Anterior vena cava (tissue), 1 donor: ENCODE data around the genes MMP7, ALKBH8 and ACAT1.

DNA sequence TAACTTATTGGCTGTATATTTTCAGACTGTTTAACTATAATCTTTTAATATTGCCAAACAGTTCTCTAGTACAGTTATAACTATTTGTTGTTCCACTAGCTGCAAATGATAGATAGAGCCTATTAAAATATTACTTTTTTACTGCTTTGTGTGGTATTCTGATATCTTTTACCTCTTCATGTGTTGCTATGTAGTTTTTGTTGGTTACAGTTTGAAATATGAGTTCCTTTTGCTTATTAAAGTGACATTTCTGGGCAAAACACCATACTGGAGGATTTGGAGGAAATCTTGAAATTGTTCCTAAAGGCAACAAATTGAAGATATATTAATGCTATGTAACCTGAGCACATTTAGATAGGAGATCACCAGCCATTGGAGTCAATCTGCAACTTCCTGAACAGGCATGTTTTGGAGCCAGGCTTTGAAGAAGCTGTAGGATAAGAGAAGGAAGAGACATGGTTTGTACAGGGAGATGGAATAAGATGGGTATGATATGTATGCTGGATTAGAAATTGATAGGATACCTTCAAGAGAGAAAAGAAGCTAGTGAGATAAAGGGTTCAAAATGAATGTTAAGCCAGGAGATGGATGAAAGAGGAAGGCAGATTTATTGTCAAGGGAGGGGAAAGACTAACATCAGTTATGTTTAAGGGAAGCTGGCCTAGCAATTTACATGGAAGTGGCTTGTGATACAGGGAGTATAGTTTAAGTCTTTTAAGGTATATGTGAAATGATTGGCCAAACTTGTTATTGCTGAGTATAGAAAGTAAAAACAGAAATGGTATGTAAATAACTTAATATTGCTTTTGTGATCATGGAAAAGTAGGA is 38.8 kb downstream of the YAP1 start:
- PRO-cap, result no peak

DNA sequence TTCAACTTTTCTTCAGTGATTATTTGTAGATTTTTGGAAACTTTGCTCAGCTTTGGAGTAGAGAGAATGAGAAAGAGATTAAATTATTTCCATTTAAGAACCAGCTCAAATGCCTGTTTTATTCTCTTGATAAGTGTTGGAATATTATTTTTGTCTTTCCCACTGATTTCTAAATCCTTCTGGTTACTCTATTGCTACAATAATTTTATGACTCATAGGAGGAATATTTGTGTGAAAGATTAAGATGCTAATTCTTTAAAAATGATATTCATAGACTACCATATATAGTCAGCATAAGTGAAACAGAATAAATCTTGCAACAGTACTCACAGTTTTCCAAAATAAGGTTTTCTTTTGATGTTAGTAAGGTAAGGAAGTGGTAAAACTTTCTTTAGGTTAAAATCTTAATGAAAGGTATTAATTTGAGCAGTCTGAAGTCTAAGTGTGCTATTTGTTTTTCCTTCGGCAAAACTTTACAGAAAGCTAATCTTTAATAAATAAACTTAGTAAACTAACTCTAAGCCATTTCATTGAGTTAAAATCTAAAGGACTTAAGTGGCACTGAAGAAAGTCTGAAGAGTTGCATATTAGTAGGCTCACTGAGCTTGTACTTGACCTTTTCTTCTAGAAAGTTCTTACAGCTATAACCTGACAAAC is 61.0 kb downstream of the YAP1 start:
- PRO-cap, result no peak

DNA sequence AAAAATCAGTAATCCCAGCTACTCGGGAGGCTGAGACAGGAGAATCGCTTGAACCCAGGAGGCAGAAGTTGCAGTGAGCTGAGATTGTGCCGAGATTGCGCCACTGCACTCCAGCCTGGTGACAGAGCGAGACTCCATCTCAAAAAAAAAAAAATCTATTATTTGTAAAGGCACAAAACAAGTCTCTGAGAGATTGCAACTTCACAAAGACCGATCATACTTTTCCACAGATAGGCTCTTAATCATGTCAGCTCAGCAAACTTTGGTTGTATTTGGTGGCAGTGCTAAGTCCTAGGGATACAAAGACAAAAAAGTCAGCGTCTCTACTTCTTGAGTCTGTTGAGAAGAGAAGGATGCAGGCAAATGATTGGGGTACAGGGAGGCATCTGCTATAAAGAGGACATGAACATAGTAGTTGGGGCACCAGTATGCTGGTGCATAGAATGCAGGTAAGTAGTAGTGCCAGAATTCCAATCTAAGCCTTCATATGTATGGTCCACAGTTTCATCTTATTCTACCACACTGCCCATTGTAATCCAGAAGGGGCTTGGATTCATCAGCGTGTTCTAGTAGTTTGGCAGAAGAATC is 64.3 kb downstream of the YAP1 start:
- PRO-cap, result no peak

DNA sequence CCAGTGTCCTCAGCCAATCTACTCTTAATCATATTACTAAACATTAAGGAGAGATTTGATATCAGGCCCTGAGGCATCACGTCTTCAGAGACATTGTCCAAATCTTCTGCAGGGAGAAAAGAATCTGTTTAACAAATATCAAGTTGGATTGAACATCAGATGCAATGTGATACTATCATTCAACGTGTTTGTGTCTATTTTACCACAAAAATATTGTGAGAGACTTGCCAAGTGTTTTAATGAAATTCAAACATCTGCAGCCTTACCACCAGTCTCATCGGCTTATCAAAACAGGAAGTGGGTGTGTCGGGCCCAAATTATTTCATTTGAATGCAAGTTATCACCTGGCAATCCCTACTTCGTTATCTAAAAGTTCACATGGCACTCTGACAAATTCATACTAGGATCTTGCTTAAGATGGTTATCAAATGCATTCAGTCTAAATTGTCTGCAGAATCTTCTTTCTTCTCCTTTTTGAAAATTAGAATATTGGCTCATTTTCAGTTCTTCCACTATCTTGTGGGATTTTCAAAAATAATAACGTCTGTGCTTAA is 10.5 kb upstream of the BIRC3 start:
- PRO-cap, result no peak

DNA sequence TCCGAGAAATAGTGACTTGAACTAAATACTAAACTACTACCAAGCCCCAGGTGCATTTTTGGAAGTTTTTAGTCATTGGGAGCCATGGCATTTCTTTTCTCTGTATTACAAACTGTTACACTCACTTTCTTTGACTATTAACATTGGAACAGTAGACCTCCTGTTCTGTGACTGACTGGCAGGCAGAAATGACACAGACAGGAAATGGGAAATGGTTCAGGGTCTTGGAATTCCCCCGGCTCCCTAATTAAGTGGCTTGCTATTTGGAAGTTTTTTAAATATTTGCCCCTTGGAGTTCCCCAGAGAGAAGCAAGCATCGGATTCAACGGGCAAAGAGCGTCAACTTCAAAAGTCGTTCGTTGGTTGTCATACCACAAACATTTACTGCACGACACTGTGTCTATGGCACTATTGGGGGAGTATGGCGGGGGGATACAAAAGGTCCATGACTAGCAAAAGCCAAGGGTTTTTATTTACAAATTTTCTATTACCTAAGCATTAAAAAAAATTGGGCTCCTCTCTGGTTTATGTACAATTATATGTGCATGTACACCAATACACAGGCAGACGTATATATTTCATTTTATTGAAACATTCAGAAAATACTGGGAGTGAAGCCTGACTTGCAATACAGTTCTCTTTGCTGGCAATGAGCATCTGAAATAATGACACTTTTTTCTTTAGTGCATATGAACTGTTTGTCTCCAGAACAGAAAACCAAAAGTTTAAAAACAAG is 994 bp upstream of the BIRC2 start:
- PRO-cap, result no peak

GRCh38 chr11:102401422-102401818 is 51.1 kb downstream of the TMEM123 start:
- PRO-cap, result no peak

- PRO-cap, result no peak
Measured at GRCh38 chr11:102426568-102427077, 25.9 kb downstream of the TMEM123 start.

GRCh38 chr11:102530354-102530965 is at the start of gene MMP7:
Gene MMP7 (minus strand): TSS chr11:102530747.
- PRO-cap, result no peak

DNA sequence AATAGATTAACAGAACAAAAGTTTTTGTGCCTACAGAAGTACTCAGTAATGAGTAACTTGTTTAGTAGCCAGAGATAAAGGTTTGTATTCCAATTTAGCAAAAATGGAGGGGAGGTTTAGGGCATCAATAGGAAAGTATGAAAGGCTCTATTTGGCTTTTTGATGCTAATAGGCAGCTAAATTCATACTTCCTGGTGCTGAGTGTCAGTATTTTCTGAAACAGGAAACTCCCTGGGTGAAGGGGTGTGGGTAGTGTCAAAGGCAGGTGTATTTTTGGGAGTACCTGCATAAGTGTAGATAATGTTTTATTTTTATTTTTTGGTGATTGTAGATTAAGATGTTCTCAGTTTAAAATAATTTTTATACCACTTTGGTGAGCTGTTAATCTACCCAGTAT is 29.3 kb upstream of the MMP7 start:
- PRO-cap, result no peak

GRCh38 chr11:104093863-104094517 is 57.5 kb downstream of the DDI1 start:
- PRO-cap, result no peak

- PRO-cap, result unidirectional peak, plus-strand start at chr11:104414050
Measured at GRCh38 chr11:104413963-104414271, 250.0 kb upstream of the PDGFD start.

DNA sequence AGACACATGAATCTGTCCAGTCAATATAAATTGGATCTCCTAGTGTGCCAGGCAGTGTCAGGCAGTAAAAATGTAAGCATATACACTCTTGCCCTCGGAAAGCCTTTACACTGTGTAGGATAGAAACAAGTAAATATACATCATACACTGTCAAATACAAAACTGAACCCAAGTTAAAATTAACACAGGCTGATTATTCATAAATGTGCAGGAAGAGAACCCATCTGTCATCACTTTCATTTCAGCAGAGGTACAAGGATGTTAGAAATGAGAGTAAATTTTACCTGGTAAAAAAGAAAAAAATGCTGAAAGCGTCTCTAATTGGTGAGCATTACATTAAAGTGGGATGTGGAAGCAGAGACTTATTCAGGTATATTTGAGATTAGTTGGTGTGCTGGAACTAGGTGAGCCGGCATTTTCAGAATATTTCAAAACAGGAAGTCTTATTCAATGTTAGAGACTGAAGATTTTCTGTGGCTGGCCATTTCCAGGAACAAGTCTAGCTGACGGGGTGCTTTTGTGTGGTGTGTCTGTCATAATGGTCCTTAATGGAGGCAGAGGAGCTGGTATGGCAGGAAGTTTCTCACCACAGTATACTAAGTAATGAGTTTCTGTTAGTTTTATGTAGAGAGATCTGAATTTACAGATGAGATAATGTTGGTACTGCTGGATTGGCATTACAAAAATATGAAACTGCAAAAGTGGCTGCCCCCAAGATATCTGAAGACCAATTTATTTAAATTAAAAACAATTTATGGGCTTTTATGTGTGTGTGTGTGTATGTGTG is 262.7 kb downstream of the CASP4 start:
- PRO-cap, result no peak

- PRO-cap, result no peak
Measured at GRCh38 chr11:104876968-104877416, 91.4 kb downstream of the CASP4 start.

GRCh38 chr11:105960953-105961336 is 61.1 kb downstream of the MSANTD4 start:
- PRO-cap, result no peak

- PRO-cap, result no peak
Measured at GRCh38 chr11:106186578-106186939, 109.1 kb downstream of the AASDHPPT start.

DNA sequence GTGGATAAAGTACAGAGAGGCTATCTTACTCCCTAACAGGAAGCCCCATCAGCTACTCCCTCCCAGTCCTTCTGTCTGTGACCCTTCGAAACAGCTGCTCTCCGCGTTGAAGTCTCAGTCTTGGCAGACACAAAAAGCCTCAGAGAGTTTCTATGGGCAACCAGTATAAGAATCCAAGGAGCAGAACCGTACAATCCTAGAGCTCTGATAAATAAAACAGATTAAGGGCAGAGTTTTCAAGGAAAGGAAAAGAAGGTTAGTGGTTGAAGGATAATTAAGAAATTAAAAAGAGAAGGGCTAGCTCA is 35.0 kb downstream of the GUCY1A2 start:
- PRO-cap, result no peak

- PRO-cap, result unidirectional peak, plus-strand start at chr11:107017709; unidirectional peak, plus-strand start at chr11:107017864
Measured at GRCh38 chr11:107017036-107018257, 829 bp downstream of the GUCY1A2 start.

- PRO-cap, result unidirectional peak, minus-strand start at chr11:107565735
Measured at GRCh38 chr11:107564859-107566178, at the start of gene ALKBH8. Gene ALKBH8 (minus strand): TSS chr11:107565735.

DNA sequence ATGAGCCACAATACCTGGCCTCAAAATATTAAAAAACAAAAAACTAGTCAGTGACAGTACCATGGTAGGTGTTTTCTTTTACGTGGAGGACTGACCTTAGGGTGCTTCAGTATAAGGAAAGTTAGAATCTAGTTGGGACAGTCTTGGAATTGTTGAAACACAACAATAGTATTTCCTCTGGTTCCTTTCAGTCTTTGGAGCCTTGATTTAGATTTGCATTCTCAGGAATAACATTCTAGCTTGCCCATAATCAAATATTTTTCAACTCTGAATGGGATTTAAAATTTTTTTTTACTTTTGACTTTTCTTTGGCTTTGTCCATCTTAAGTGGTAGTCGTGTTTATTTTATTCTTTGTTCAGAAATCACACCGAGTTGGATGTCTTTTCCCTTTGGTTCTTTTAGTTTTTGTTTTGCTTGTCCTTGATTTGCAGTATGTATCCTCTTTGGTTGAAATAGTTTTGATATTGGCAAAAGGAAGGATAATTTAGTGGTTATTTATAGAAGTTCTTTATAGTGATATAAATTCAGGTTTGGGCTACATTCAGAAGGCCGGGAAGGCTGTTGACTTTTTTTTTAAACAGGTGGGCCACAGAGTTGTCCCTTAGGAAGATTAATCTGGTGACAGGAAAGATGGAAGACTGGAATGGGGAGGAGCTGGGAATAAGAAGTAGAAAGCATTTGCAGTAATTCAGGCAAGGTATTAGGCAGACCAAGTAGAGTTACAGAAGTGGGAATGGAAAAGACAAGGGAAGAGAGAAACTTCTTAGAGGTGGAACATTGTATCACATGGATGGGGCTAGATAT is 47.6 kb downstream of the CUL5 start:
- PRO-cap, result no peak

- PRO-cap, result bidirectional peak, plus-strand start at chr11:108121567, minus-strand start at chr11:108121406; bidirectional peak, plus-strand start at chr11:108121991, minus-strand start at chr11:108121898
Measured at GRCh38 chr11:108121008-108122151, at the start of gene ACAT1. Gene ACAT1 (plus strand): TSS chr11:108121567.